ENCODE data around the genes COG2 and DISC1.

- RRBS, result 2% methylated on average over 12 of the region's 73 CpGs
Observed at GRCh38 chr1:230642142-230643209, at the start of gene COG2. COG2 (plus strand) TSS chr1:230642481.

DNA sequence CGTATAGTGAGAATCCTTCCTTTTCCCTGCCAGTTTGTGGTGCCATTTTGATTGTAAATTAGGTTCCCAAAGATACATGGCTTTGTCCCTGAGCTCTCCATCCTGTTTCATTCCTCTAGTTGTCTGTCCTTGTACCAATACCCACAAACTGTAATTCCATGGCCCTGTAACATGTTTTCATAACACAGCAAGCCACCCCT lies 33.4 kb downstream of the C1orf198 start:
- RRBS, result no CpG with 5 or more reads among the region's 1 CpG

GRCh38 chr1:230858661-230859940 lies 9.2 kb downstream of the C1orf198 start:
- RRBS, result no CpG with 5 or more reads among the region's 17 CpGs

- RRBS, result no CpG with 5 or more reads among the region's 12 CpGs
Observed at GRCh38 chr1:231016533-231017552, 23.2 kb downstream of the FAM89A start.

DNA sequence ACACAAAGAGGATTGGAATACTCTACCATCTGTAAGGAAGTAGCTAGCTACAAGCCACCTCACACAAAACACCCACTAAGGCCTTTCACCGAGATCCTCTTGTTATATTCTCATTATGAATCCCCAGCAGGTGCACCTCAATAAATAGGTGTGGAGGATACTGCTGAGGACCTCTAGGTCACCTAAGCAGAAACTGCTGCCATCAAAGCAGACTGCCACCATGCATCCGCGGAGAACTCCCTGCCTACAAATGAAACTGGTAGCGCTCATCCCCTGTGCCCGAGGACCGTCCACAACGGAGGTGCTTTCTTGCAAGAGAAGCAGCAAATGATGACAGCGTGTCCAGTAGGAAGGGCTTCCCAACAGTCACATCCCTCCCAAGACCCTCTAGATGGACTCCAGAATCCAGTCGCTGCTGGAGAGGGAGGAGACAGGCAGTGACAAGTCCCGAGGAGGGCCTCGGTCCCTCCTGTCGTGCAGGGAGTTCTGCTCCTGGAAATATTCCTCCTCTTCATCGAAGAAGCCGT lies 20.5 kb downstream of the FAM89A start:
- RRBS, result no CpG with 5 or more reads among the region's 14 CpGs

- RRBS, result no CpG with 5 or more reads among the region's 49 CpGs
Observed at GRCh38 chr1:231626288-231627073, at the start of gene DISC1. DISC1 (plus strand) TSS chr1:231626790.

GRCh38 chr1:231683841-231684190 lies 57.2 kb downstream of the DISC1 start:
- RRBS, result no CpG with 5 or more reads among the region's 1 CpG

DNA sequence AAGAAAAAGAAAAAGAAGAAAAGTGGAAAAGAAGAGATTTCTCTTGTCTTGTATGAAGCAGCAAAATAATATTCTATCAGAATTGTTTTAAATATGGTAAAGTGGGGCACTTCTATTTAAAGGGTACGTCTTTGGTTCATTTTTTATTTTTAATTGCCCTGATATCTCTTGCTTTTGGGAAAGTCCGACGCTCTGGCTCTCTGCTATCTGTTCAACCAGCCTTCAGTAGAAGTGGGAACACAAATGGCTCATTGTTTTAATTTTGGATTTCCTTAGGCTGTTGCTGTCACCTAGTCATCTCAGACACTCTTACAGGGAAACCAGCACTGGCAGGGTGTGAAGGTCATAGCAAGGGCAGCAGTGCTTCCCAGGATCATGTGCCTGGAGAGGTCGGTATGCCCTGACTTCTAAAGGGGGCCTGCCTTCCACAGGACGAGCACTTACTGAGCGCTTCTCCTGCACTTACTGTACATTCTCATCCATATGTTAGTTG lies 224.1 kb downstream of the DISC1 start:
- RRBS, result no CpG with 5 or more reads among the region's 6 CpGs

- RRBS, result no CpG with 5 or more reads among the region's 9 CpGs
Observed at GRCh38 chr1:232376491-232376834, 253.5 kb downstream of the SIPA1L2 start.

- RRBS, result no CpG with 5 or more reads among the region's 2 CpGs
Observed at GRCh38 chr1:232473259-232473550, 156.7 kb downstream of the SIPA1L2 start.

DNA sequence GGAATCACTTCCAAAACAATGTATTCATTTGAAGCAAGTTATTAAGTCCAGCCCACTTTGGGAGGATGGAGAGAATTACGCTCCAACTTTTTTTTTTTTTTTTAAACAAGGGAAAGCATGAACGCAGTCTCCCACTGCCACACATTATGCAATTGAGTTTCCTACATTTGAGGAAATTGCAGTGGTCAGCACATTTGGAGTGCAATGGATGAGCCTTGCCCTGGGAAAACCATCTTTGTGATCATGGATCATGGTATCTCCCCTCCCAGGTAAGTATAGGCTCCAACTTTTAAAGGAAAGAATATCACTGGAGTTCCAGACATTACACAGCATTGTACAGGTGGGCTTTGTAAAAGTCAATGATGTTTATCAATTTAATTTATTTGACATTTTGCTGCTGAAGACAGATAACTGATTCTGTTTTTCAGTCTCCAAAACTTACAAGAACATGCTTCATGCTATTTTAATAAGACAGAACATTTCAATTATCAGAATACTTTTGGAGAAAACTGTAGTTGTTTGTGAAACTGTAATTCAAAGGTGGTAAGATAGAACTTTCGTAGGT lies 26.8 kb downstream of the MAP10 start:
- RRBS, result no CpG with 5 or more reads among the region's 3 CpGs

GRCh38 chr1:232943864-232944080 lies 6.6 kb upstream of the NTPCR start:
- RRBS, result no CpG with 5 or more reads among the region's 3 CpGs

- RRBS, result no CpG with 5 or more reads among the region's 2 CpGs
Observed at GRCh38 chr1:233081693-233082146, 131.3 kb downstream of the NTPCR start.

GRCh38 chr1:233328810-233329162 lies 1.3 kb downstream of the MAP3K21 start:
- RRBS, result 15% methylated on average over 1 of the region's 6 CpGs

- RRBS, result no CpG with 5 or more reads among the region's 9 CpGs
Observed at GRCh38 chr1:233332004-233332583, 4.6 kb downstream of the MAP3K21 start.

GRCh38 chr1:233341051-233341340 lies 13.5 kb downstream of the MAP3K21 start:
- RRBS, result no CpG with 5 or more reads among the region's 3 CpGs

DNA sequence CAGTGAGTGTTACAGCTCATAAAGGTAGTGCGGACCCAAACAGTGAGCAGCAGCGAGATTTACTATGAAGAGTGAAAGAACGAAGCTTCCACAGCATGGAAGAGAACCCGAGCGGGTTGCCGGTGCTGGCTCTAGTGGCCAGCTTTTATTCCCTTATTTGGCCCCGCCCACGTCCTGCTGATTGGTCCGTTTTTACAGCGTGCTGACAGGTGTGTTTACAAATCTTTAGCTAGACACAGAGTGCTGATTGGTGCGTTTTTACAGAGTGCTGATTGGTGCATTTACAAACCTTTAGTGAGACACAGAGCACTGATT lies 68.3 kb downstream of the MAP3K21 start:
- RRBS, result no CpG with 5 or more reads among the region's 11 CpGs

- RRBS, result no CpG with 5 or more reads among the region's 2 CpGs
Observed at GRCh38 chr1:233721167-233721745, 107.3 kb downstream of the KCNK1 start.

GRCh38 chr1:234272810-234273198 lies 100.5 kb upstream of the COA6 start:
- RRBS, result no CpG with 5 or more reads among the region's 6 CpGs

DNA sequence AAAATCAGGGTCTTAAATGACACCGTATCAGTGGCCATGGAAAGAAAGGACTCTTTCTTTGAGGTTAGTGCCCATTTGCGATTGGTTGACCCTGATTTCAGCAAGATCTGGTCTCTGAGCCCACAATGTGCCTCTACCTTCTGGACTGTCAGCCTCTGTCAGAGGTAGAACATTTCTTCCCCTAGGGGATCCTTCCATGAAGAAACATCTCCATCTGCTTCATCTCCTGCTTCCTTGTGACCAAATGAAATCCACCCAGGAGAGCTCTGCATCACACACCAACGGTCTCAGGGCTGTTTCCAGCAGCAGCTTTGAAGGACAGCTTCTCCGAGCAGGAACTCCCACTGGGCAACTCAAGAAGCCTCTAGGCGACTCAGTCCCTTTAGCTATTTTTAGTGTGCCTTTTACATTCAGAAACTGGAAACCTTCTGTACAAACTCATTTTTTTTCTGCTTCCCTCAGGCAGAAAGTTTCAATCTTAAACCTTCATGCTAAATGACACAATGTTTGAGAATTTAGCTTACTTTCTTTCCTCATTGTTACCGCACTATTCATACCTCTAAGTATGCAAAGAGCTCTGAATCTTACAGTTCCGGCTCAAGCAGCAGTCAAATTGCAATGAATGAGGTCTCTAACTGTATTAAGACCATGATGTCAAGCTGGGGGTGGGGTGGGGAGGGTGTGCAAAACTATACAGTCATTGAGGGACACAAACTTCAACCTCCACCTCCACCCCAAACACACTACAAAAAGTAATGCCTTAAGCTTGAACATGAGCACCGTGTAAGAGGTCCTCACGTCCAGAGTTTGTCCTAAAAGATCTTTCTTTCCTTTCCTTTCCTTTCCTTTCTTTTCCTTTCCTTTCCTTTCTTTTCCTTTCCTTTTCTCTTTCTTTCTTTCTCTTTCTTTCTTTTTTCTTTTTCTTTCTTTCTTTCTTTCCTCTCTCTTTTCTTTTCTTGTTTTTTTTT lies 16.3 kb upstream of the TARBP1 start:
- RRBS, result no CpG with 5 or more reads among the region's 9 CpGs

All from T47D (cell line).